Daoy (cell line): ENCODE results near the gene HPR.

DNA sequence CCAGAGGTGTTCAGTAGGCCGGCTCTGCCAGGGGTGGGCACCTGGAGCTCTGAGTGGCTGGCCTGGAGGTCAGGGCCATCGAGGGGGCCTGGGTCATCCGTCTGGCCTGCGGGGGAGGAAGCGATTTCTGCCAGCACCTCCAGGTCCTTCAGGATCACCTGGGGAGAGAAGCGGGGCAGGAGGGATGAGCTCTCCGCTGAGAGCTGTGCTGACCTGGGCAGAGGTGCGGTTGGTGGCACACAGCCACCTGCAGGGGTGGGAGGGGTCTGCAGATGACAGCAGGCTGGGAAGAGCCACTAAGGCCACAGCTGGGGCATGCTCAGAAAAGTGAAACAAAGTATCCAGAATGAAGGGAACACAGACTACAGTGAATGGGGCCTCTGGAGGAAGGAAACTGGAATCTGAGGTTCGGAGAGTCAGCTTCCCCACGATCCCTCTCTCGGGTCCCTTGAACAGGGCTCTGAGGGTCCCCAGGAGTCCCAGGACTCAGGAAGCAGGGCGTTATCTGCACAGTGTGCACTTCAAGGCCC lies 56.5 kb downstream of the VAC14 start:
- RAMPAGE, long total RNA = no peak

- RAMPAGE, long total RNA = no peak
Measured at GRCh38 chr16:70753186-70753791, 47.7 kb downstream of the VAC14 start.

DNA sequence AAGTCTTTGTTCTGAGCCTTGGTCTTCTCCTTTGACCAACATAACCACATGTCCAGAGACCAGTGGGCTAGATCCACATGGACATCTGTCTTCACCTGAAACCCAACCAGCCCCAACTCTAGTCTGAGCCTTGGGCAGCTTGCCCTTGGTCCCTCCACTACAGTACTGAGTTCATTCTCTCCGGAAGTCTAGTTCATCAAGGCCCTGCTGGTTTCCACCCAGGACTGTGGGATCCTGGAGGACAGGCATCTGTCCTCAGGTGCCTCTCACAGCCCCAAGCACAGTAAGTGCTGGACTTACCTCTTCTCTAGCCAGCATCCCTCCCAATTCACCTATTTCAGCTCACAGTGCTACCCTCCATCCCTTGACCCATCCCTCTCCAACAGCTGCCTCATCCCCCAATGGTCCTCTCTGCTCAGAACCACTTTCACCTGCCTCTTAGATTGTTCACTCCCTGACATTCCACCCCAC lies 26.2 kb downstream of the TLE7 start:
- RAMPAGE, long total RNA = no peak

- RAMPAGE, long total RNA = no peak
Measured at GRCh38 chr16:71481872-71482224, 7.3 kb downstream of the ZNF19 start.

DNA sequence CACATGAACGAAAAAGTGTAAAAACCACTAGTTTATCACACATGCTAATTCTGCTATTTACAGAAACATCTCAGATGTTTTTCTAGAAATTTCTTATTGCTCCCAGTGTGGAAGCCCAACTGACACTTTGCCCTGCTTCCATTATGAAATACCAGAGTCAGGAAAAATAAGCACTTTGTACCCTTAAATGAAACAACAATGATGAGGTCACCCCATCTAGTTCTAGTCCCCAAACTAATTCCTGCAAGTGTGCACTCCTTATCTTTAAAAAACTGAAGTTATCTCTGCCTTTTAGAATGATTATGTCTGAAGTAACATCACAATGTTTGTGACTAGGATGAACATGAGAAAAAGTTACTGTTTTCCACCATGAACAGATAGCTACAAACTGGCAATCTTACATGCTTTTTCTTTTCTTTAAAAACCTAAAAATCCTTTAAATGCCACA lies 18.6 kb downstream of the TAT start:
- RAMPAGE, long total RNA = no peak

- RAMPAGE, long total RNA = no peak
Measured at GRCh38 chr16:71688416-71689161, 35.9 kb downstream of the PHLPP2 start.

DNA sequence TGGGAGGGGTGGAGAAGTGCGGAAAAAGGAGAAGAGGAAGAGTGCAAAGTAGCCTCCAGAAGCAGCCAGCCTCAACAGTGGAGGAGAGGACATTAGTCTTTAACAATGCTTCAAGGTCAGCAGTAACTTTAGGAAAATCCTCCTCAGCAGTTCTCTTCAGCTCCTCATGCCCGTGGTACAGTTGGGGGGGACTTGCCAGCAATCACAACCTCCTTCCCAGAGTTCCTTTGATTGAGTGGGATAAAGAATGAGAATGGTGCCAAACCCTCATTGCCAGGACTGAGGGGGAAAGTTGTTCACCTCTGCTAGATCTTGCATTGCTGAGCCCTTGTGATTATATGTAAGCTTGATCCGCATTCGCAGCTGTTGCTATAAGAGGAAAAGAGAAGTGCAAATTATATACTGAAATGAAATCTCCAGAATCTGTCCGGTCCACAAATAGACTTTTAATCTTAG lies 8.3 kb upstream of the PHLPP2 start:
- RAMPAGE, long total RNA = no peak

DNA sequence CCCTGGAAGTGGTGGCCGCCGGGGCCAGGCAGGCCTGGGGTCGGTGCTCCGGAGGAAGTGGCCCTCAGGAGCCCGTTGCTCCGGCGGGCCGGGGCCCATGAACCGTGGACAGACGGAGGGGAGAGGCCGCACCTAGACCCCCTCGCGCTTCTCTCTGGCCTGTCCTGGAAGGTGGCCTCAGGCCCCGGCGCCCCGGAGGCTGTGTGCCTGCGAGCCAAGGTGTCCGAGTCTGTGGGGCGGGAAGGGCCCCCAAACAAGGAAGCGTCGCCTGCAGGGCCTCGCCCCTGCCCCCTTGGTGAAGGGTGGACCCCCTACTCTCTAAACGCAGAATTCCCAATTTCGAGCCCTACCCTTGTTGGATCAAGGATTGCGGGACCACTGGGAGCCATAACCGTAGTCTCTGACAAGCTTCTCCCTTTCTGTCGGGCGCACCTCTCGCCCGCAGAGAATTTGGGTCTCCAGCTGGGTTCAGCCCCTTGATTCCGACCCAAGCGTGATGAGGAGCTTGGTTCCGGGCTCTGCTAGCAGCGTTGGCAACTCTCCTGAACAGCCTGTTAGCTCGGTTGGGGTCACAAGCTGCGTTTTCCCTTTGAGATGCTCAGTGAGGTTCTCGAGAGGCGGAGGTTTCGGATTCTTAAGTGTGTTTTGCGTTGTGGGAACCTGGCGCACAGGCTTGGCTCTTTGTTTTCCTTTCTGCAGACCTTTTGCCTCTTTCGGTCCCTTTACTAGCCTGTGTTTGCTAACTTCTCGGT lies 513 bp downstream of the ATXN1L start:
- RAMPAGE, long total RNA = no peak

GRCh38 chr16:71881155-71881577 lies 2.8 kb downstream of the ZNF821 start:
- RAMPAGE, long total RNA = no peak

GRCh38 chr16:71896562-71897470 lies 1.5 kb downstream of the IST1 start:
- RAMPAGE, long total RNA = no peak

- RAMPAGE, long total RNA = no peak
Measured at GRCh38 chr16:72016190-72016794, 7.7 kb downstream of the DHODH start.

DNA sequence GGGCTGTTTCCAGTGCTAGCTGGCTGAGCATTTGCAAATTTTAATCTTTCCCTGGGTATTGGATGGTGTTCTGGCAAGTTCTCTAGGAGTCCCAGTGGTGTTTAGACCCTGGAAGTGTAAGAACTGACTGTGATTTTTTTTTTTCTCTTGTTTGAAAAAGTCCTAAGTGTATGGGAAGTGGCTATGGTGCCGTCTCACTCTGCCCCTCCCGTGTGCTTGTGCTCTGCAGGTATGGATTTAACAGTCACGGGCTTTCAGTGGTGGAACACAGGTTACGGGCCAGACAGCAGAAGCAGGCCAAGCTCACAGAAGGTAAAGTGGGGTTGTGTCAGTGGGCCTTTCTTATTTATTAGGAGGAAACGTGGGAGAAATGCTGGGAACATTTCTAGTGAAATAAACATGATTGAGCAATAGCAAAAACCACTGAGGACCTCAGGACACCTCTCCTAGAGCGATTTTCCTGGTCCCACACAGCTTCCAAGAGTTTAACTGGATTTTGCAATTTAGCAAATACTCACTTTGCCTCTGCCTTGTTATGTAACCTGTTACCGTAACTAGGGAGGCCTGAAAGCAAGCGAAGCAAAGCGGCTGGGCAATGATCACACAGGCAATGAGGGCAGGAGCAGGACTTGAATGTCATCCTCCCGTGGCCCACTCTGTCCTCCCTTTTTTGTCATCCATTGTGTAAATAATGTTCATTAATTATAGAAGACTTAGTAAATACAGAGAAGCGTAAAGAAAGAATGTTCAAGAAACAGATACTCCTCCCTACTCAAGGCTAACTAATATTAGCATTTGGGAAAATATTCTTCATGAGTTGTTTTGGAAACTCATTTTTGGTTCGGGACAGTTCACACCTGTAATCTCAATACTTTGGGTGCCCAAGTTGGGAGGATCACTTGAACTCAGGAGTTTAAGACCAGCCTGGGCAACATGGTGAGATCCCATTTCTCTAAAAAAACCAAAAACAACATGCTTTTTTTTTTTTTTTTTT lies 8.5 kb downstream of the DHODH start:
- RAMPAGE, long total RNA = no peak

DNA sequence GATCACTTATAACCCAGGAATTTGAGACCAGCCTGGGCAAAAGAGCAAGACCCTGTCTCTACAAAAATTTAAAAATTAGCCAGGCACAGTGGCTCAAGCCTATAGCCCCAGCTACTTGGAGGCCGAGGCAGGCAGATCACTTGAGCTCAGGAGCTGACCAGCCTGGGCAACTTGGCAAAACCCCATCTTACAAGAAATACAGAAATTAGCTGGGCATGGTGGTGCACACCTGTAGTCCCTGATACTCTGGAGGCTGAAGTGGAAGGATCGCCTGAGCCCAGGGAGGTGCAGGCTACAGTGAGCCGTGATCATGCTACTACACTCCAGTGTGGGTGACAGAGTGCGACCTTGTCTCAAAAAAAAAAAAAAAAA lies 13.2 kb downstream of the DHODH start:
- RAMPAGE, long total RNA = no peak

DNA sequence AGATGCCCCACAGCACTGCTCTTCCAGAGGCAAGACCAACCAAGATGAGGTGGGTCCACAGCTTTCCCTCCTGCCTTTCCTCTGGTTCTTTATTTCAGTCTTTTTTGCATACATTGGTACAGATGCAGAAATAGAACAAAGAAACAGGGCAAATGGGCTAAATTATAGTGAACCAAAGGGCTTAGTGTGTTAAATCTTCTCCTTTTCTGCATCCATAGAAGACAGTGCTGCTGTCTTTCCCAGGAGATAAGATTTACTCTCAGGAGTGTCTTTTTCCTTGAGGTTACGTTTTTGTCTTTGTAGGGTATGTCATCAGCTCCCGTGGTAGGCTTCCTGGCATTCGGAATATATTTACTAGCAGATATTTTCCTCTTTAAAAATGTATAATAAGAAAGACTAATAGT lies at the start of gene HPR:
HPR (plus strand) TSS at position 15 of the 404 bp plus-strand sequence.
- RAMPAGE, long total RNA = no peak

DNA sequence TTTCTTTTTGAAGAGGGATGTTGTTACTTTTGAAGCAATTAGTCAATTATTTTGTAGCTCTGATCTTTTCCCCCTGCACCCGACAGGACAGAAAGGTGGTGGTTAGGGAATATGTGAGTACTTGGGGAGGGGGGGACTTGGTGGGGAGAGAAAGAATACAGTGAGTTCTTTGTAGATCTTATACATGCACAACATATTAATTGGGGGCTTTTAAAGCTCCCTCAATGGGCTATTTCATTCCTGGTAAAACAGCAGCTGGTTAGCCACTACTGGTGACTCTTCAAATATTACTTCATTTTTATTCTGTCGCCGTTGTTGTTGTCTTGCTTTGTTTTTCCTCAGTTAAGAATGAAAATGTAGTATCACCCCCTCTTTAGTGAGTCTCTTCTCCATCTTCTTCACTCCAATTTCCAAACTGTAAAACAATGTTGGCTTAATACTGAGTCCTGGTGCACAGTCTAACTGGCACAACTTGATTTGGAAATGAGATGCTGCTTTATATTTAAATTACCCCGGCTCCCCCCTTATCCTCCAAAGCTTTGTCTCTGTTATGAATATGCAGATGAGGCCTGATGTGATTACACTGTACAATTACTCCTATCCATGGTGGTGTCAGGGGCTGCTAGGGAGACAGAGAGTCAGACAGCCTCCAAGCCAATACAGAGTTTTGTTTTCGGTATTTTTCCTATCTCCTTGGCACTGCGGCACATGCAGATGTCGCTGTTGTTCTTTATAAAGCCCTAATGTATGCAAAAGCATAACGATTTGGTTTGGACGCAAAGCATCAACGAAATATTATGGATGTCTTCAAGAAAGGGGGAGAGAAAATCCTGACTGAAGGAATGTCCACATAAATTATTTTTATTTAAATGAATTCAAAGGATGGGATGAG lies 256.9 kb upstream of the PMFBP1 start:
- RAMPAGE, long total RNA = no peak

DNA sequence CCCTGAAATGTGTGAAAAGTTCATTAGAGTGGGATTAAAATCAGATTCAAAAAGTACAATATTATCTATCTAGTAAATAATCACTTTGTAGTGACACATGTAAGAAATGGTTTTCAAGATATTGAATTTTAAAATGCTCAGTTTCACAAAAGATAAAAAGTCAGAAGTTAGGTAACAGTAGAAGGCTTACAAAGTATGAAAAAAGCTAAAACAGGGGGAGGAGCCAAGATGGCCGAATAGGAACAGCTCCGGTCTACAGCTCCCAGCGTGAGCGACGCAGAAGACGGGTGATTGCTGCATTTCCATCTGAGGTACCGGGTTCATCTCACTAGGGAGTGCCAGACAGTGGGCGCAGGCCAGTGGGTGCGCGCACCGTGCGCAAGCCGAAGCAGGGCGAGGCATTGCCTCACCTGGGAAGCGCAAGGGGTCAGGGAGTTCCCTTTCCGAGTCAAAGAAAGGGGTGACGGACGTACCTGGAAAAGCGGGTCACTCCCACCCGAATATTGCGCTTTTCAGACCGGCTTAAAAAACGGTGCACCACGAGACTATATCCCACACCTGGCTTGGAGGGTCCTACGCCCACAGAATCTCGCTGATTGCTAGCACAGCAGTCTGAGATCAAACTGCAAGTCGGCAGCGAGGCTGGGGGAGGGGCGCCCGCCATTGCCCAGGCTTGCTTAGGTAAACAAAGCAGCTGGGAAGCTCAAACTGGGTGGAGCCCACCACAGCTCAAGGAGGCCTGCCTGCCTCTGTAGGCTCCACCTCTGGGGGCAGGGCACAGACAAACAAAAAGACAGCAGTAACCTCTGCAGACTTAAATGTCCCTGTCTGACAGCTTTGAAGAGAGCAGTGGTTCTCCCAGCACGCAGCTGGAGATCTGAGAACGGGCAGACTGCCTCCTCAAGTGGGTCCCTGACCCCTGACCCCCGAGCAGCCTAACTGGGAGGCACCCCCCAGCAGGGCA lies 420.6 kb downstream of the ZFHX3 start:
- RAMPAGE, long total RNA = no peak

DNA sequence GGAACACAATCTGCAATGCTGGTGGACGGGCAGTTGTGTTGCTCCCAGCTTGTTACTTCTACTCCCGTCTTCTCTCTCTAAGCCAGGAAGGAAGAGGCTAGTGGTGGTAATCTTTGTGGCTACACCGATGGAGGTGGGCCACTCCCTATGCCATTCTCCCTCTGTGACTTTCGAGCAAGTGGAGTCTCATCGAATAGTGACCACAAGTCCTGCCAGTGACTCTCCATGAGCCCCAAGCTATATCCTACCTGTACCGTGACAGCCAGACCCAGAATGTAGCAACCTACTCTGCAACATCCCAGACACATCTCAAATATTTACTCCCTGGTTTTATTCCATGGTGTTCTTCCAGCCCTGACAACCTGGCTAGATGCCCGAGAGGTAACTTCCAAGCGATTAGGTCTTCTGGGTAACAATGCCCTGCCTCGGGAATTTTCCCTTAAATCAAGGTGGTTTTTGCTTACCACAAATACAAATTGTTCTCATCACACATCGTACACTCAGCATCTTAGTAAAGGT lies 211.8 kb downstream of the ZFHX3 start:
- RAMPAGE, long total RNA = no peak

- RAMPAGE, long total RNA = no peak
Measured at GRCh38 chr16:73018644-73019326, 29.1 kb downstream of the ZFHX3 start.

- RAMPAGE, long total RNA = no peak
Measured at GRCh38 chr16:73054974-73055402, 7.1 kb upstream of the ZFHX3 start.

DNA sequence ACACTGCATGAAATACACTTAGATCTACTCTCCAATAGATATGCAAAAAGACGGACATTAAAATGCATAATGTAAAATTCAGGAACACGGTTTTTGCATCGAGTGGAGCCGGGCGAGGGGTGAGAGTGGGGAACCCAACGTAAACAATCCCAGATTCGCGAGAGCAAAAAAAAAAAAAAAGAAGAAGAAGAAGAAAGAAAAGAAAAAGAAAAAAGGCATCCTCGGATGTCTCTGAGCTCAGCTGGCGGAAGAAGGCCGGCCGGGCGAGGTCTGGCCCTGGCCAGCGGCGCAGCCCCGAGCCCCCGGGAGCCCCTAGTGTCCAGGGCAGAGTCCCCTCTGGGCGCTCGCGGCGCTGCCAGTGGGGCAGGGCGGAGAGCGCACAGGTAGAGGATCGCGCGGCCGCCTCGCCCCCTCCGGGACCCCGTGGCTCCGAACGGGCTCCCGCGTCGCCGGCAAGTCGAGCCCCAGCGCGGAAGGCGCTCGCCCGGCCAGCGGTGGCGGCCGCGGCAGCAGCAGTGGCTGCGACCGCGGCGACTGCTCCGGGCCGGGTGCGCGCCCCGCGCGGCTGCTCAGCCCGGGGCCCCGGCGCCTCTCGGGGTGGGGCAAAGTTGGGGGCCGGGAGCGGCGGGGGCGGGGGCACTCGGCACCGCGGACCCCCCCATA lies 9.6 kb upstream of the ZFHX3 start:
- RAMPAGE, long total RNA = no peak